Epithelial cell of esophagus (primary cell): ENCODE measurements around the genes PVR and OPA3.

DNA sequence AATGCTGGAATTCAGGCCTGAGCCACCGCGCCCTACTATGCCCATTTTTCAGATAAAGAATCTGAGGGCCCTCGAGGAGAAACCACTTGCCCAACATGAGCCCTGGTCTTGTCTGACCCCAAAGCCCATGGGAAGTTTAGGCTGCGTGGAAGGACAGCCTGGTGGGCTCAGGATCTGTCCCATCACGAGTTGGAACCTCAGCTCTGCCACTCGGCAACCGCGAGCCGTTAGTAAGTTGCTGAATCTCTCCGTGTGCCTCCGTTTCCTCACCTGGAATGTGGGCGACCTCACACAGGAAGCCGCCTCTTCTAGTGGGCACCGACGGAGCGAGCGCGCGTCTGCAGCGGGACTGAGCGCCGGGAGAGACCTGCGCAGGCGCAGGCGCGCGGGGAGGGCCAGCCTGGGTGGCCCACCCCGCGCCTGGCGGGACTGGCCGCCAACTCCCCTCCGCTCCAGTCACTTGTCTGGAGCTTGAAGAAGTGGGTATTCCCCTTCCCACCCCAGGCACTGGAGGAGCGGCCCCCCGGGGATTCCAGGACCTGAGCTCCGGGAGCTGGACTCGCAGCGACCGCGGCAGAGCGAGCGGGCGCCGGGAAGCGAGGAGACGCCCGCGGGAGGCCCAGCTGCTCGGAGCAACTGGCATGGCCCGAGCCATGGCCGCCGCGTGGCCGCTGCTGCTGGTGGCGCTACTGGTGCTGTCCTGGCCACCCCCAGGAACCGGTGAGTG lies at the start of gene PVR:
Gene PVR (plus strand): TSS at position 455 of the 727 bp plus-strand sequence.
- RRBS: 1% methylated on average over 9 of the region's 55 CpGs

- RRBS: no CpG with 5 or more reads among the region's 9 CpGs
Observed at GRCh38 chr19:44719100-44719739, 20.3 kb downstream of the CEACAM16 start.

DNA sequence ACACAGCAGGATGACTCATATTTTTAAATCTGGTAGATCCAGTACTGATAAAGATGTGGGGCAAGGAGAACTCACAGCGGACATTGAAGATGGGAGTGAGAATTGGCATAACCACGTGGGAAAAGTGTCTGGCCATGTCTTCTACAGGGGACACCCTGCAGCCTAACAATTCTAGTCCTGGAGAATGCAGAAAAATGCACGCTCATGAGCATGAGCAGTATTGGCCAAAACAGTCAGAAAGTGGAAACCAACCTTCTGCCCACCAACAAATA lies 13.5 kb upstream of the BCL3 start:
- RRBS: no CpG with 5 or more reads among the region's 3 CpGs

DNA sequence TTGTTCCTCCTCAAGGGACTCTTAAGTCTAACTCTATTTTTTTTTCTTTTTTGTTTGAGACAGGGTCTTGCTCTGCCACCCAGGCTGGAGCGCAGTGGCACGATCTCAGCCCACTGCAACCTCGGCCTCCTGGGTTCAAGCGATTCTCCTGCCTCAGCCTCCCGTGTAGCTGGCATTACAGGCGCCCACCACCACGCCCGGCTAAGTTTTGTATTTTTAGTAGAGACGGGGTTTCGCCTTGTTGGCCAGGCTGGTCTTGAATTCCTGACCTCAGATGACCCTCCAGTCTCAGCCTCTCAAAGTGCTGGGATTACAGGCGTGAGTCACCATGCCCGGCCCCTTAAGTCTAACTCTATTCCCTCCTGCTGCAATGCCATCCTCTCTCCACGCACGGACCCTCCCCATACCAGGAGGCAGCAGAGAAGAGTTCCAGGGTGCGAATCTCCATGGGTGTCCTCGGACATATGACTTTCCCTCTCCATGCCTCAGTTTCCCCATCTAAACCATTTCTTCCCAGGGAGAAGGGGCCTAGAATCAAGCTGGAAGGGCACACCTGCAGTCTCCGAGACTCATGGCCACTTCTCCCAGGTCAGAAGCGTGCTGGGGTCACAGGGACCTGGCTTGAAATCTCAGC lies 6.1 kb upstream of the BCL3 start:
- RRBS: no CpG with 5 or more reads among the region's 18 CpGs

DNA sequence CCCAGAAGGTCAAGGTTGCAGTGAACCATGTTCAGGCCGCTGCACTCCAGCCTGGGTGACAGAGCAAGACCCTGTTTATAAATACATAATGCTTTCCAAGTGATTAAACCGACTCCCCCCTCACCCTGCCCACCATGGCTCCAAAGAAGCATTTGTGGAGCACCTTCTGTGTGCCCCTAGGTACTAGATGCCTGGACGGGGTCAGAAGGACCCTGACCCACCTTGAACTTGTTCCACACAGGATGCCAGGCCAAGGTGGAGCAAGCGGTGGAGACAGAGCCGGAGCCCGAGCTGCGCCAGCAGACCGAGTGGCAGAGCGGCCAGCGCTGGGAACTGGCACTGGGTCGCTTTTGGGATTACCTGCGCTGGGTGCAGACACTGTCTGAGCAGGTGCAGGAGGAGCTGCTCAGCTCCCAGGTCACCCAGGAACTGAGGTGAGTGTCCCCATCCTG lies 1.9 kb downstream of the APOE start:
- RRBS: no CpG with 5 or more reads among the region's 12 CpGs

- RRBS: no CpG with 5 or more reads among the region's 6 CpGs
Observed at GRCh38 chr19:45077318-45077692, 1.0 kb upstream of the ZNF296 start.

GRCh38 chr19:45270164-45270667 lies 19.1 kb downstream of the MARK4 start:
- RRBS: no CpG with 5 or more reads among the region's 10 CpGs

GRCh38 chr19:45447463-45447990 lies 20.3 kb upstream of the FOSB start:
- RRBS: no CpG with 5 or more reads among the region's 8 CpGs

- RRBS: 22% methylated on average over 3 of the region's 13 CpGs
Observed at GRCh38 chr19:45514433-45514930, 7.2 kb downstream of the VASP start.

- RRBS: 0% methylated on average over 2 of the region's 45 CpGs
Observed at GRCh38 chr19:45584696-45585241, at the start of gene OPA3. TSS of gene OPA3 (minus strand) at chr19:45584802.

- RRBS: no CpG with 5 or more reads among the region's 20 CpGs
Observed at GRCh38 chr19:45642898-45643413, 3.8 kb upstream of the EML2 start.

DNA sequence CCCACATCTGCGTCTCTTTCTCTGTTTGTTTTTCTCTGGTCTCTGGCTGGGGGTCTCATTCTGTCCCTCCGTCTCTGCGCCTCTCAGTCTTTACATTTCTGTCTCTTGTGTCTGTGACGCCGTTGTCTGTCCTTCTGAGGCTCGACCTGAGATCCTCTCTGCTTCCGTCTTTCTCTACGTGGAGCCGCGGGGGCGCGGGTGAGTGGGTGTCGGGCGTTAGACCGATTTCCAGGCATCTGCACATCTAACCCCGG lies 451 bp downstream of the GIPR start:
- RRBS: no CpG with 5 or more reads among the region's 16 CpGs

DNA sequence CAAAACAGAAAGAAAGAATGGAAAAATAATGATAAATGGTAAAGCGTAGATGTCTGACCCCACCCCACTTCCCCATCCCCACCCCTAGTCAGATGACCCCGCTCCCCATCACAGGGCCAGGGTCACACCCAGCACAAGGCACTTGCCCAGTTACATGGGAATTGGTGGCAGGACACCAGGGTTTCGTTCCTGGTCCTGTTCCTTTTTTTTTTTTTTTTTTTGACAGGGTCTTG lies 9.4 kb downstream of the FBXO46 start:
- RRBS: no CpG with 5 or more reads among the region's 3 CpGs

DNA sequence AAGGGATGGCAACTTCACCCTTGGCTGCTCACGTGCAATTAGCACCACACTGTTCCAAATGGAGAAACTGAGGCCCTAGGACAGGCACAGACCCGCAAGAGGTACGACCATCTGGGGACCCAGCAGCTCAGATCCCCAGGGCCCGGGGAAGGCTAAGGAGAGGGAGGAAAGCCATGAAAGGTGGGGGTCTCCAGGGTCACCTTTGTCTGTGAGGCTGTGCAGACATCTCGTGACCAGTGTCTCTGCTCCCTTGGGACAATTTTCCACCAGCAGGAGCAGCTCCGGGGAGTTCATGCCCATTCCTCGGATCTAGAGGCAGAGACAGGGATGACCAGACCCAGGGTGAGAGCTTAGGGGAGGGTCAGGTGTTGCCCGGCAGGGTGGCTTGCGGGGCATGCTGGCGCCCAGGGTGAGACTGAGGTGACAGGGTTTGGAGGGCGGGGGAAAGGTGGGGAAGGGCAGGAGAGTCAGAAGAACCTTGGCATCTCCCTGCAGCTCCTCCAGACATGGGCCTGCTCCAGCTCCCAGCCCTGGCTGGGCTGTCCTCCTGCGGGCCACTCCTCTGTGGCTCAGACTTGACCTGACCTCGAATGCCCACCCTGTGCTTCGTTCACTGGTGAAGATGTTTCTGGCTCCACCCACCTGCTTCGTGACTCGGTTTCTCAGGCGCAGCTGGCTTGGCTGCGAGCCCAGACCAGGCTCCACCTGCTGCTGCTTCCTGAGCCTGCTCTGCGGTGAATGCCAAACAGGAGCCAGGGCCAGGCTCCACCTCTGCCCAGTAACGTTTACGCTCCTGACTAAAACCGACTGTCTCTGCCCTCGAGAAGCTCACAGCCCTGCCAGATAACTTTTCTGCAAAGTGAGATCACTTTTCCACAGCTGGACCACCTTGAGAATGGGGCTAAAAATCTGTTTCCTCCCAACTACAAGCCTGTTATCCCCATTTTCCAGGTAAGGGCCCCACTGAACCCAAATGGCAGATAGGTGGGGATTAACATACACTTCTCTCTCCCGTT lies 8.8 kb upstream of the RSPH6A start:
- RRBS: 89% methylated on average over 3 of the region's 24 CpGs

- RRBS: no CpG with 5 or more reads among the region's 8 CpGs
Observed at GRCh38 chr19:45848779-45849343, 14.1 kb downstream of the SYMPK start.

DNA sequence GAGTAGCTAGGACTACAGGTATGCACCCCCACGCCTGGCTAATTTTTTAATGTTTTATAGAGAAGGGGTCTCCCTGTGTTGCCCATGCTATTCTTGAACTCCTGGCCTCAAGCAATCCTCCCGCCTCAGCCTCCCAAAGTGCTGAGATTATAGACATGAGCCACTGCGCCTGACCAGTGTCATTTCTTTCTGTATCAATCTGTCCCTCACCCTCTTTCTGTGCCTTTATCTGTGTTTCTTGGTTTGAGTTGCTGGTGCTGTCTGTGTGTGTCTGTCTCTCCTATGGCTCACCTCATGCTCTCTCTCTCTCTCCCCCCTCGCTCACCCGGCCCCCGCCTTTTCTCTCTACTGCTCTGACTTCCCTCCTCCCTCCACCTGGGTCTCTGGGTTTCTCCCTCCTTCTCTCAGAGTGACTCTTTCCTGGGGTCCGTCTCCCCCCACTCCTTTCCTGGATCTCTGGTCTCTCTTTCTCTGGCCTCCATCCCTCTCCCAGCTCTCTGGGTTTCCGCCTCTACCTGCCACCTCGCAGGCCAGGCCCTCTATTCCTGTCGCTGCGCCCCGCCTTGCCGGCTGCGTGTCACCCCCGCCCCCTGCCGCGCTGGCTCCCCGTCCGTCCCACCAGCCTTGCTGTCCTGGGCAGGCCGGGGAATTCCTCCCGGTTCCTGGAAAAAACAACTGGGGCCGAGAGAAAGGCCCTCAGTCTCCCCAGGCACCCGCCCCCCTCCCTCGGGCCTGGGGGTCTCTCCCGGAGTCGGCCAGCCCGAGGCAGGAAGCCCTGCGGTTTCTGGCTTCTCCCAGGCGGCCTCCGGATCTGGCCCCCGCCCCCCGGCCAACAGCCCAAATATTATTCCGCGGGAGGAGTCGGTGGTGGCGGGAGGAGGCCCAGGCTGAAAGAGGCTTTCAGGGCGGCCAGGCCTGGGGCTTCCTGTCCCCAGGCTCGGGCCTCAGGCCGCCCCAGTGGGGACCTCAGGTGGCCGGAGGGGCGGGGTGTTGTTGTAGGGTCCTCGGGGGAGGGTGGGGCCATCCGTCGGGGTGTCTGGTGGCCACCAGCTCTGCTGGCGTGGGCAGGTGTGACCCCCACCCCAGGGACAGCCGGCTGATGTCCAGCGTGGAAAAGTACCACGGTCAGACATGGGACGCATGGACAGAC lies 9.5 kb downstream of the IRF2BP1 start:
- RRBS: 3% methylated on average over 17 of the region's 49 CpGs

GRCh38 chr19:45881743-45882487 lies 4.0 kb downstream of the IRF2BP1 start:
- RRBS: no CpG with 5 or more reads among the region's 7 CpGs

DNA sequence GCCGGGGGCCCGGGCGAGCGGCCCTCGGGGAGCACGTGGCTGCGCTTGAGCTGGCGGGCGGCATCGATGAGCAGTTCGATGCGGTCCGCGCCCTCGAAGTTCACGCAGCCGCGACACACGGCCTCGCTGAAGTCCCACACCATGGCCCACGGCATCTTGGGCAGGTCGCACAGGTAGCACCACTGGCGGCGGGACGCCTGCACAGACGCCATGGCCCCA lies 469 bp downstream of the IRF2BP1 start:
- RRBS: no CpG with 5 or more reads among the region's 26 CpGs

DNA sequence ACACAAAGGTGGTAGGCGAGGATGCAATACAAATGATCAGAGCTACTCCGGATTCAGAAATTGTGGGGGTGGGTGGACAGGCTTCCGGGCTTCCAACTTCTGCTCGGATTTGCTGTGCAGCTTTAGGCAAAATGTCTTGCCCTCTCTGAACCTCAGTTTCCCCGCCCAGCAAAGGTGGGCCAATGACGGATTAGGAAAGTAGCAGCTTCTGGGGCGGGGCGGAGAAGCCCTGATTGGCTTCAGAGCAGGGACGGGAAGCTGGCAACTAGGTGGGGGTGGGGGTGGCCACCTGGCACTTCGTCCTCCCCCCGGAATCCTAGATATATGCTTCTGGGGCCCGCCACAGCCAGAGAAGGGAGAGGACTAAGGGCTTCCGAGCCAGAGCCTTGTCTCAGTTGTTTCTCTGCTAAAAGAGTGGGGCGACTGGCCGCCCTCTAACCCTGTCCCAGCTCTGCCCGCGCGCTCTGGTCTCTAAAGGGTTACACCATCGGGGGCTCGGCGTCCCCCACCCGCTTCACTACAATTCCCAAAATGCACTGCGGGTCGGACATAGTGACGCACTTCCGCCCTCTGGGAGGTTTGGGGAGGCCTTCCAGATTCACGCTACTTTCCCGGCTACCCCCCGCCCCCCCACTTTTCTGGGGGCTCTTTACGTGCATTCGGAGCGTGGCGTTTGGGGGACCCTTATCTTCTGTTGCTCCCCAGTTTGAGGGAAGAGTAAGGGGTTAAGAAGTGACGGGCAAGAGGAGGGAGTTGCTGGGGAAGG lies 575 bp upstream of the IRF2BP1 start:
- RRBS: 3% methylated on average over 2 of the region's 34 CpGs

DNA sequence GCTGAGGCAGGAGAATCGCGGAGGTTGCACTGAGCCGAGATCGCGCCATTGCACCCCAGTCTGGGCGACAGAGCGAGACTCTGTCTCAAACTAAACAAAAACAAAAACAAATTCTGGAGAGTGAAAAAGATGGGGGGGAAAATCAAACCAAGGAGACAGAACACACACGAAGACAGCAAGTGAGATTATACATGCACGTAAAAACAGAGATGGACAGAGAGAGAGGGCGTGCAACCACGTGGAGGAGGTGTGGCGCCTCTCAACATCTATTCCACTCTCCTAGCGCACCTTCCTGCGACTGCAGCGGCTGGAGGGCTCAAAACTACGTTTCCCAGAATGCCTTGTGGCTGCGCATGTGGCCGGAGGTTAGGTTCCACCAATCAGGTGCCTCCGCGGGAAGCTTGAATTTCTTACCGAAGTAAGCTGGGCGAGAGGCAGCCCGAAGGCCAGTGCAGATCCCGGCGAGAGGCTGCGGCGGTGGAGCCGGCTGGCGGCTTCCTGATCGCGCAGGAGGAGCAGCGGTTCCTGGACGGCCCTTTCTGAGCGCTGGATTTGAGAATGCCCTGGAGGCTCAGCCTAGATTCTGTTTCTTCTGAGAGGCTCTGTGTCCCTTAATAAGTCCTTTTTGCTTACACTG lies 13.1 kb upstream of the NANOS2 start:
- RRBS: 0% methylated on average over 6 of the region's 34 CpGs